ENCODE measurements around a stretch of chr17.

GRCh38 chr17:76687466-76687908 lies 23.3 kb downstream of the MXRA7 start:
- PRO-cap = no peak

DNA sequence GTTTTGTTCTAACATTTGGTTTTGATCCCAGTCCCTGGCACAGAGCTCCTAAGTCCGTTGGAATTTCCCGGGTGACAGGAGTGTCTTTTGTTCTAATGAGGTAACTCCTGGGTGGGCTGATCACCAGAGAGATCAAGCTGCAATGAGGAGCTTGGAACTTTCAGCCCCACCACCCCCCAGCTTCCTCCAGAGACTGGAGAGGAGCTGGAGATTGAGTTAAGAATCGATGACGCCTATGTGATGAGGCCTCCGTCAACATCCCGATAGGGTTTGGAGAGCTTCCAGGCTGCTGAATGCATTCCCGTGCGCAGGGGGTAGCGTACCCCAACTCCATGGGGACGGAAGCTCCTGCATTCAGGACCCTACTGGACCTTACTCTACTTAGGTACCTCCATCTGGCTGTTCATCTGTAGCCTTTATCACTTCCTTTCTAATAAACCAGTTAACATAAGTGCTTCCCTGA lies 19.8 kb downstream of the MXRA7 start:
- PRO-cap = no peak

- PRO-cap = unidirectional peak, plus-strand start at chr17:76726091
Observed at GRCh38 chr17:76725841-76726187, 592 bp downstream of the JMJD6 start.

- PRO-cap = no peak
Observed at GRCh38 chr17:77096679-77097273, 44.0 kb upstream of the SEC14L1 start.

DNA sequence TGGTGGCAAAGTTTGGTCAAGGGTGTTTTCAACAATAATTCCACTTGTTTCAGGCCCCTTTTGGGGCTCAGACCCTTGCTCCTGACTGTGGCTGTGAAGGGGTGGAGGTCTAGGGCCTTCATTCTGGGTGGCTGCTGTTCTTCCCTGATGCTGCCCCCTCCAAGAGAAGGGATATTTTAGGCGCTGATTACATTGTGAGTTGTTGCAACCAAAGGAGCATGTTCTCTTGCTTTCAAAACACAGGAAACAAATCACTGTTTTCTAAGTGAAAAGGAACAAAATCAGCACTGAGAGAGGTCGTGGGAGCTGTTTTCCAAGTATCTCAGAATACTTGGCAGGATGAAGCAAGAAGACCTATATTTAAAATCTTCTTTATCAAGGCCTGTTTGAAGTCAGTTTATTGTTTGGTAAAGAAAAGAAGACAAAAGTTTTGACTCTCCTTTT lies 25.3 kb upstream of the SEC14L1 start:
- PRO-cap = no peak

DNA sequence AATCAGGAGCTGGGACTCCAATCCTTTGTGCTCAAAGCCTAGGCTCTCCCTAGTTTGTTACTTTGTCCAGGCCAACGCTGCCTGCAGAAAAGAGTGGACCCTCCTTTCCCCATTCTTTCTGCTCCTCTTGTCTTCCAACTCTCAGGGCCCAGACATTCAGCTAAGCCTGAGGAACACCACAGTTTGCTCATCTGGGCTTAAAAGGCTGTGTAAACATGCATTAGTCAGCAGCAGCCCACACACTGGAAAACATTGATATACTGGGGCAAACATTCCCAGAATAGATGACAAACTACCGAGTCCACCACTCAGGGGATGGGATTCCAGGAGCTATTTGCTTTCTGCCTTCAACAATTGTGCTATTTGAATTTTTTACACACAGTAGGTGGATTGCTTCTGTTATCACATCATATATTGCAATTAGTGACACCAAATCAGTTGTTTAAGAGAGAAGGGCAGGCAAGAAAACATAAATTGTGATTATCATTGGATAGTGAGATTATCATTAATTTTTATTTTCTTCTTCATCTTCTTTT lies 18.9 kb upstream of the SEC14L1 start:
- PRO-cap = no peak

DNA sequence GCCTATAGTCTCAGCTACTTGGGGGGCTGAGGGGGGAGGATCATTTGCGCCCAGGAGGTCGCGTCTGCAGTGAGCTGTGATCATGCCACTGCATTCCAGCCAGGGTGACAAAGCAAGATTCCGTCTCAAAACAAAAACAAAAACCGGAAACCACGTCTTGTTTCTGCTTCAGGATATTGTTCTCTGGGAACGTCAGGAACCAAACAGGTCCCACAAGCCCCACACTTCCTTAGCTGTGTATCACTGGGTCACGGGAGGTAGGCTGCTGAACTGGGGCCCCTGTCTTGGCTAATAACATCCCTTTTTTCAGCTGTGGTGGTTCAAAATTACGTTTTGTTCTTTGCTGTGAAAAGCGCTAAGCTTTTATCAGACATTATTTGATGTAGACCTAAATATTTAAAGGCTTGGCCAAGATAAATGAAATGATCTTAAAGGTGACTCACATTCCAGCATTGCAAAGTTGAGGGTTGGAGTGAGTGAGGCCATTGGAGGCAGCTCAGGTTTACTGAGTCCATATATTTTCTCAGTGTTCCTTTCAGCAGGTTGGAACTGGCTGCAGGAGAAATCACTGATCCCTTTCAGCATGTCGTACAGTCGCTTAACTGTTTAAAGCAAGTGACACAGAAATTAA lies 16.4 kb upstream of the SEC14L1 start:
- PRO-cap = unidirectional peak, minus-strand start at position 253 of the sequence

DNA sequence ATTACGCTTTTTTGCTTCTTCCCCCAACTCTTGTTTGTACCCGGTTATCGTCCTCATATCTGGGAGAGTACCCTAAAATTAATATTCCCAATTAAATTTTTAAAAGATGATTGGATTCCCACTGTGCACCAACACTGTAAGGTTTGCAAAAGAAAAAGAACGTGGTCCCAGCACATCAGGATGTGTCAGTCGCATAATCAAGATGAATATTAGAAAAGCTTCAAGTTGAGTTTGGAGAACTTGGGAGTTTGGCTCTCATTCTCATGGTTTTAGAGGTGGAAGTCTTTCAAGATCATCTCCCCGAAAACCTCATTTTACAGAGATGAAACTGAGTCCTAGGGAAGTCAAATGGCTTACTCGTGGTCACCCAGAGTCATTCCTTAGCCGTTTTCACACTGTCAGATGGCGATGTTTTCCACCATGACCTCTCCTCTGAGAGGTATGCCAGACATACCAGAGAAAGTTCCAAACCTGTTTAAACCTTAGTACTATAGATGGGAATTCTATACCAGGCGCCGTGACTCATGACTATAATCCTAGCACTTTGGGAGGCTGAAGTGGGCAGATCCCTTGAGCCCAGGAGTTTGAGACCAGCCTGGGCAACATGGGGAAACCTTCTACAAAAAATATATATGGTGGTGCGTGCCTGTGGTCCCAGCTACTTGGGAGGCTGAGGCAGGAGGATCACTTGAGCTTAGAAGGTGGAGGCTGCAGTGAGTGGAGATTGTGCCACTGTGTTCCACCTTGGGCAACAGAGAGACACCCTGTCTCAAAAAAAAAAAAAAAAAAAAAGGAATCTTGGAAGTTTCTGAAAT lies 1.2 kb downstream of the SEC14L1 start:
- PRO-cap = no peak

GRCh38 chr17:77172718-77173623 lies 32.2 kb downstream of the SEC14L1 start:
- PRO-cap = no peak

DNA sequence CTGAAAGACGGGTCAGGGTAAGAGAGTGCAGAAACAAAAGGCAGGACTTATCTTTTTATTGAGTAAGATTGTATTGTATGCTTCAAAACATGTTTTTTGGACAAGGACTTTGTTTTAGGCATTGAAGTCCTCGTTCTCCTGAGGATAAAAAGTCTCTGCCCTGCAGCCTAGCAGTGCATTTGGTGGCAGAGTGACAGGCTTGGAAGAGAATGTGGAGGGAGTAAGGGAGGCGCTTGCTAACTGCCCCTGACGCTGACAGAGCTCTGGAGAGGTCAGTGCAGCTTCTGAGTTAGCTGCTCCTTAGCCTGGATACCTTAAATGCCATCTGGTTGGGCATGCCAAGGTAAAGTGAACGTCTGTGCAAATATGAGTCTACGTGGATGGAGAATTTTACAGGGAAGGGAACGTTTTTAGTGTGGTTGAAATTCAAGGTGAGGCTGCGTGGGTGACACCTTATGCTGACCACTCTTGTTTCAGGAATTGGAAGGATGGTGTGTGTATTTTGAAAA lies 44.3 kb downstream of the SEC14L1 start:
- PRO-cap = no peak

GRCh38 chr17:77200711-77201088 lies 59.9 kb downstream of the SEC14L1 start:
- PRO-cap = no peak

- PRO-cap = no peak
Observed at GRCh38 chr17:77321832-77322390, 40.6 kb downstream of the SEPTIN9 start.

GRCh38 chr17:77327546-77328114 lies 46.3 kb downstream of the SEPTIN9 start:
- PRO-cap = no peak

DNA sequence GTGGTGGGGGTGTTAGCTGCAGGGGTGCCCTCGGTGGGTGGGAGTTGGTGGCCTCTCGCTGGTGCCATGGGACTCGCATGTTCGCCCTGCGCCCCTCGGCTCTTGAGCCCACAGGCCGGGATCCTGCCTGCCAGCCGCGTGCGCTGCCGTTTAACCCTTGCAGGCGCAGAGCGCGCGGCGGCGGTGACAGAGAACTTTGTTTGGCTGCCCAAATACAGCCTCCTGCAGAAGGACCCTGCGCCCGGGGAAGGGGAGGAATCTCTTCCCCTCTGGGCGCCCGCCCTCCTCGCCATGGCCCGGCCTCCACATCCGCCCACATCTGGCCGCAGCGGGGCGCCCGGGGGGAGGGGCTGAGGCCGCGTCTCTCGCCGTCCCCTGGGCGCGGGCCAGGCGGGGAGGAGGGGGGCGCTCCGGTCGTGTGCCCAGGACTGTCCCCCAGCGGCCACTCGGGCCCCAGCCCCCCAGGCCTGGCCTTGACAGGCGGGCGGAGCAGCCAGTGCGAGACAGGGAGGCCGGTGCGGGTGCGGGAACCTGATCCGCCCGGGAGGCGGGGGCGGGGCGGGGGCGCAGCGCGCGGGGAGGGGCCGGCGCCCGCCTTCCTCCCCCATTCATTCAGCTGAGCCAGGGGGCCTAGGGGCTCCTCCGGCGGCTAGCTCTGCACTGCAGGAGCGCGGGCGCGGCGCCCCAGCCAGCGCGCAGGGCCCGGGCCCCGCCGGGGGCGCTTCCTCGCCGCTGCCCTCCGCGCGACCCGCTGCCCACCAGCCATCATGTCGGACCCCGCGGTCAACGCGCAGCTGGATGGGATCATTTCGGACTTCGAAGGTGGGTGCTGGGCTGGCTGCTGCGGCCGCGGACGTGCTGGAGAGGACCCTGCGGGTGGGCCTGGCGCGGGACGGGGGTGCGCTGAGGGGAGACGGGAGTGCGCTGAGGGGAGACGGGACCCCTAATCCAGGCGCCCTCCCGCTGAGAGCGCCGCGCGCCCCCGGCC lies 91.7 kb downstream of the SEPTIN9 start:
- PRO-cap = bidirectional peak, plus-strand start at position 617 of the sequence, minus-strand start at position 231 of the sequence

DNA sequence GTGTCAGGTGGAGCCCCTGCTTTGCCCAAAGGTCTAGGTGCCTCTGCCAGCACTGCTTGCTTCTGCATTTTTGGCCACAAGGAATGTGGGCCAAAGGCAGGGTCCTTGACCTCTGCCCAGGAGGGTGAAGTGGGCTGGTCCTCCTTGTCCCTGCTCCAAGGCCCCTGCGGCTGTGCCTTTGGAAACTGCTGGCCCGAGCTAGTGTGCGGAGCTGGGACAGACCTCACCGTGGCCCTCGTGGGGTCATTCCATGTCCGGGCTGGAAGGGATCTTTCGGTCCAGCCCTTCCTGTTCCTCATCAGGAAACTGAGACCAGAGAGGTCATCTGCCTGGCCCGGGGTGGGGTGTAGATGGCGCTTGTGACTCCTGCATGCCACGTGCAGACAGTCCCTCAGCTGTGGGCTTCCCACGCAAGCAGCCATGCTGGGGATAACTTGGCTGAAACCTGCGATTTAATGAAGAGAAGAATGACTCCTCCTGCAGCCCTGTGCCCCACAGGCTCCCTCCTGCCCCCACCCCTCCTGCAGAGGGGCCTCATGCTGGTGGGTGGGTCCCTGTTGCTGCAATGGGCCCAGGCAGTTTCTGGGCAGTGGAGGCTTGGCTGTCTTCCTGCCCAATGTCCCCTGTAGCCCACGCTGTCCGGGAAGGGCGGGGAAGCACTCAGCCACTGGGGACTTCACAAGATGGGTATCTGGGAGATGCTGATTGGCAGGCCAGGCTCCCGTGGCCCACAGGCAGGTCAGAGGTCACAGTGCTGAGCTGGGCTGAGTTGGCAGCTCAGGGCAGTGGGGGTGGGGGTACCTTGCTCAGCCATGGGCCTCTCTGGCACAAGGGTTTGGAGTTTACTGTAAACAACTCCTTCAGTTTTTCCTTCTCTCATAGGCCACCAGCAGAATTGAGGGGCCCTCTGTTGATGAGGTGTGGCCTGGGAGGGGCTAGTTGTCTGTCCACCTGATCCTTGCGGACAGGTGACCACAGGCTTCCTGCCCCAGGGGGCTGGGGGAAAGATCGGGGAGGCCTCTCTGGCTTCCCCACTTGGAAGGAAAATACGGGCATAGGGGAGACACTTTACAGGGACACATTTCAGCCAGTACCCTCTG lies 104.8 kb downstream of the SEPTIN9 start:
- PRO-cap = no peak

DNA sequence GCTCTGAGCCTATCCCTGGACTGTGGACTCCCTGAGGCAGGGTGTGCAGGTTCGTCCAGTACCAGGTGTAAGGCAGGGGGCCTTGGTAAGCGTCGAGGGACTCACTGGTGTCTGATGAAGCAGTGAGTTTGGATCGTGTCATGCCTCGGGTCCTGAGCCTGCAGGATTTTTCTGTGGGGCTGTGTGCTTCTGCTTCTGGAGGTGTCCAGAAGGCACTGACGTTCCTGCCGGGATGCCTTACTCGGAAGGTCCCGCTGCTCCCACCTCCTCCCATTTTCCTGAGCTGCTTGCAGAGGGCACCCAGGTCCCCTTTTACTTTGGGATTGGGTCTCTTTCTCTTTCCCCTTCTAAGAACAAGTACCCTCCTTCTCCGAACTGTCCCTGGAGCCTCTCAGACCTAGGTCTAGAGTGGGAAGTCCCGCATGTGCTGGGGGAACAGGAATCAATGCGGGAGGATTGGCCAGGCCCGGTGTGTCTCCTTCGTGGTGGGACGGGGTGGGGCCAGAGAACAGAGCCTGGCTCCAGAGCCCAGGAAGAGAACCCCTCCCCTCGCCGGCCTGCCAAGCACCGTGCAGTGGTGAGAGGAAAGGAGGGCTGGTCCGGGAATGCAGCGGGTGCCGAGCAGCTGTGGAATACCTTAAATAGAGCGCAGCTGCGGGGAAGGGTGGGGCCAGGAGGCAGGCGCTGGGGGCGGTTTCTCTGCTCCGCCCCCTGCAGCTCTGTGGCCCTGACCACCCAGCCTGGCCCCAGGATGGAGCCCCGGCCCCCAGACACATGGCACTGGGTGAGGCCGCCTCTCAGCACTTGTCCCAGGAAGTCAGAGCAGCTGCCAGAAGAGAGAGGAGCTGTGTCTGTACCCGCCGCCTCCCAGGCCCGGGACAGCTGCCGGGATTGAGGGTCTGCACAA lies 127.8 kb downstream of the SEPTIN9 start:
- PRO-cap = no peak

- PRO-cap = no peak
Observed at GRCh38 chr17:77429779-77430778, 148.8 kb downstream of the SEPTIN9 start.

DNA sequence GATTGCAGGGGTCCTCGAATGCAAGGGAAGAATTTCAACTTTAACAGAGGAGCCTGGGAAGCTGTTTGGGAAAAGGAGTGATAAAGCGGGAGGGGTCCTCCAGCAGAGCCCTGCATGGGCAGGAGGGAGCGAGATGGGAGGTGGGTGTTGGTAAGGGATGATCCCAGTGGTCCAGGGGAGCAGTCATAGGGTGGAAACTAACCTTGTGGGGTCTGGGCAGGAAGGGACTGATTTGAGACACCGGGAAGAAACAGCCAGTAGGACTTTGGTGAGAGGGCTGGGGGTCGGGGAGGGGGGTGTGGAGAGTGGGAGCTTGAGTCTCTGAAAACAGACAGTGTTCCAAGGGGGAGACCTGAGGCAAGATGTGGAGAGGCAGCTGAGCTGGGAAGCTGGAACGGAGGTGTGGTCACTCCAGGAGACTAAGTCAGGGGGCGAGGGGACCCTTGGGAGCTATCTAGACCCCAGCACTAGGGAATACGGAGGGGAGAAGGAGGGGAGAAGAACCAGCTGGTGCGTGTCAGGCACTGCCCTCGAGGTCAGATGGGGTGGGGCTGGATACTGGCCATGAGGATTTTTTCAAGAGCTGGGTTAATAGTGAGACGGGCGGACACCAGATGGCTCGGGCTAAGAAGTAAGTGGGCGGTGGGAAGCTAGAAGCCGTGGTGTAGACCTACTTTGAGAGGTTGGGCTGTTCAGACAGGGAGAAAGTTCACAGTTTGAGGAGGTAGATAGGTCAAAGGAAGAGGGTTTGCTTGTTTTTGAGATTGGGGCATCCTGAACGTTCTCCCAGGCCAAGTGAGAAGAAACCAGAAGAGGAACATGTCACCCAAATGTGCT lies 163.1 kb downstream of the SEPTIN9 start:
- PRO-cap = no peak

- PRO-cap = no peak
Observed at GRCh38 chr17:77453445-77454560, 172.5 kb downstream of the SEPTIN9 start.

DNA sequence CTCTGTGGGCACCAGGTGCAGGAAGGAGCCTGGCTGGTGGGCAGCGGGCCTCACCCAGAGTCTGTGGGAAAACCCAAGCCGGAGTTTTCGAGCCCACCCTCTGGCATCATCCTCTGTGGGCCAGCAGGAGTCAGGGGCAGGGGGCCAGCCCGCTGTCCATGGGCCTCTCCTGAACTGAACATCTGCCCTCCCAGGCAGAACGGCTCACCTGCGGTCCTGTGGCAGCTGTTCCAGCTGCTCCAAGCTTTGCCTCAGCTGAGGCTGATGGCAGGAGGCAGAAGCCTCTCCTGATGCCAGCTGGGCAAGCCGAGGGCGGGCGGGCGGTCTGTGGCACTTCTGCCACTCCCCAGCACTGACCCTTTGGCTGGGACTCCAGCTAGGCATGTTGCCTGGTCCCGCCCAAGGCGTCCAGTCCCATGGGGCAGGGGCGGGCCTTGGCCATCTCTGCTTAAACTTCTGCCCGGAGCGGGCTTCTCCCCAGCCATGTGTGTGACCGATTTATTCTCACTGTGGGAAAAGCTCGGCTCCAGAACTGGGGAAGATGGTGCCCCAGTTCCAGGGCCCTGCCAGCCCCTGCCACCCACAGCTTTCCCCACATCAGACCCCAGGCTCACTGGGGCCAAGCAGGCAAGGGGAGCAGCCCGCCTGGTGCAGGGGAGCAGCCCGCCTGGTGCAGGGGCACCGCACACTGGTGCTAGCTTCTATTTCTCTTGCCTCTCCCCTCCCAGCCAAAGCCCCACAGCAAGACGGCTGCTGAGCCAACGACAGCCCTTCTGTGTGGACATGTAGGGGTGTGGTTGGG lies 208.6 kb downstream of the SEPTIN9 start:
- PRO-cap = no peak